NT2/D1 (cell line): ENCODE data around the genes CLCN1, TAS2R60, OR2A42 and TPK1.

DNA sequence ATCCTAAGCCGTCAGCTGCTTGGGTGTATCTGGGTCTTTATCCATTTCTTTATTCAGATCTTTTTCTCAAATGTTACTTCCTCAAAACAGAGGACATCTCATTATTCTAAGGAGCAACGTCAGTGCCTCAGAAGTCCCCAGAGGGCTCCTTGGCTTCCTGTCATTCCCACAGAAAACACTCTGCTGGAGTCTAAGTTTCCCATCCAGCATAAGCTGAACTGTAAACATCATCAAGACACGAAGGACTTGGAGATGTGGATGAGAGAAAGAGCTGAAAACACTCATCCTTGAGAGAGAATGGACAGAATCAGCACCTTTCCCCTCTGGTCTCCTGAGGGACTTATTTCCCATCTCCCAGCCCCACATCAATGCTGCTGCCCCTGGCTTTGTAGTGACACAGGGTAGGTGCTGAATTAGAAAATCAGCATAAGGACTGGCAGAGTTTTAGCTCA is 2.6 kb upstream of the OR6V1 start:
- RRBS, 2 experiments = no CpG with 5 or more reads among the region's 3 CpGs

DNA sequence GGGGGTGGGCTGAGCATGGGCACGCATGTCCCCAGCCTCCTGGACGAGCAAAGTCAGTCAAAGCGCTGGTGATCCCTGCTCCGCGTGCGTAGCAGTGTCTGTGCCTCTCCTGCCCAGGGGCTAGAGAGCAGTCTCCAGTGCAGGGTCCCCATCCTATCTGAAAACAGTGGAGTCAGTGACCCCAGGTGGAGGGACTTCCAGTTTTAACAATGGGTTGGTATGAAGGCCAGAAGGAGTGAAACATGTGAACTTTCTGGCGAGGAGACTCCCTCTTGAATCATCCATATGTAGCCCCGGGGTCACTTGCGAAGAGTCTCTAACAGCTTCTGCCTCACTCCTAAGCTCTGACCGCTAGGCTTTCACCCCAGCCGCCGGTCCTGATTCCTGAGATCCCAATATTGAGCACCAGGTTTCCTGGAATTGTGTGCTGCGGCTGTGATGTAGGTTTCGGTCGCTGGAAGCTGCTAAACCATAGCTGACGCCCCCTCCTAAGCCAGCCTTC is 653 bp upstream of the CASP2 start:
- RRBS, 2 experiments = 100% methylated on average over 2 to 5 of the region's 16 CpGs

DNA sequence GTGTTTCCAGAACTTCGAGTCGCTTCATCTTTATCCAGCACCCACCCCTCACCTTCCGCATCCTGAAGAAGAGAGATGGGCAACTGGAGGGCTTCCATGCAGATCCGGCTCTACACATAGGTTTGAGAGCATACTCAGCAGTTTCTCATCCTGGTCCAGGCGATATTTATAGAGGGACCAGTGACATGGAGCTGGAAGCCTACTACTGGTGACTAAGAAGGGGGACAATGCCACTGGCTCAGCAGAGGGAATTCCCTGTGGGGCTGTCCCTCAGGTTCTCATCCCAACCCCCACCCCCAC is 254 bp upstream of the CLCN1 start:
- RRBS, 2 experiments = no CpG with 5 or more reads among the region's 5 CpGs

DNA sequence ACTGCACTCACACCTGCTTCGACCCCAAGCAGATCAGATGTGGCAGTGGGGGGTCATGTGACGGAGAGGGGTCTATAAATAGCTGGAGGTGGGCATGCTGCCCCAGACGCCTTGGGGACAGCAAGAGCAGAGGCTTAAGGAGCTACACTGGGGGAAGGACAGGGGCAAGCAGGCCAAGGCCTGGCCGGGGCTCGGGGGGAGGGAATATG is at the start of gene CLCN1:
Gene CLCN1 (plus strand): TSS at position 105 of the 209 bp plus-strand sequence.
- RRBS, 2 experiments = no CpG with 5 or more reads among the region's 5 CpGs

GRCh38 chr7:143380221-143380854 is 807 bp upstream of the ZYX start:
- RRBS, 2 experiments = under 1 to 2% methylated on average over 19 of the region's 48 CpGs

GRCh38 chr7:143388032-143388684 is 7.0 kb downstream of the ZYX start:
- RRBS, 2 experiments = no CpG with 5 or more reads among the region's 23 CpGs

- RRBS, 2 experiments = no CpG with 5 or more reads among the region's 12 CpGs
Observed at GRCh38 chr7:143389630-143390252, 8.6 kb downstream of the ZYX start.

- RRBS, 2 experiments = no CpG with 5 or more reads among the region's 8 CpGs
Observed at GRCh38 chr7:143410421-143411138, 1.9 kb upstream of the EPHA1 start.

DNA sequence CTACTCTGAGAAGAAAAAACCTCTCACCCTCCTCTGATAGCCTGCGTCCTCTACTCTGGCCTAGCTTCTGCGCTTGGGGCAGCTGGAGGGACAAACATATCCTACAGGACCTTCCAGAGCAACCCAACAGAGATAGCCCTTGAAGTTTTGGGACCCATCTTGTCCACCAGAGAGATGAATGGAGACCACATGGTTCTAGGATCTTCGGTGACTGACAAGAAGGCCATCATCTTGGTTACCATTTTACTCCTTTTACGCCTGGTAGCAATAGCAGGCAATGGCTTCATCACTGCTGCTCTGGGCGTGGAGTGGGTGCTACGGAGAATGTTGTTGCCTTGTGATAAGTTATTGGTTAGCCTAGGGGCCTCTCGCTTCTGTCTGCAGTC is at the start of gene TAS2R60:
Gene TAS2R60 (plus strand): TSS at position 175 of the 386 bp plus-strand sequence.
- RRBS, 2 experiments = no CpG with 5 or more reads among the region's 7 CpGs

GRCh38 chr7:143885825-143886702 is 15.9 kb downstream of the TCAF1 start:
- RRBS, 2 experiments = no CpG with 5 or more reads among the region's 6 CpGs

DNA sequence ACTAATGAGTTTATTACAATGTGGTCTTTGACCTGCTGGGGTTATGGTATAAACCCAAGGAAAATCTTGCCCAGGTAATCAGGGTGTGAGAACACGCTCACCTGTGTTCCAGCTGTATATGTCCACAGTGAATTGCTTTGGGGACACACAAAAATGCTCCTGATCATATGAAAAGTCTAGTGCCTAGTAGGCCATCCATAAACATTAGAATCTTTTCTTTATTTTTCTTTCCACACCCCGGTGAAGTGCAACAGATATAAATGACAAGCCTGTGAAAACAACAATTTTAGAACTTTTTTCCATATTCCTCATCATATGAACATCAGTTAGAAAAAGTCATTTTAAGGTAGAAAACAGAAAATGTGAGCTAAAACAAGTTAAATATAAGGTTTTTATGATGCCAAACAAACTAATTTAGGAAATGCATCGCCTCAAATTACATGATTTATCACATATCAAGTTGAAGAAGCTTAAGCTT is at the start of gene OR2A42:
Gene OR2A42 (minus strand): TSS at position 131 of the 478 bp plus-strand sequence.
- RRBS, 2 experiments = no CpG with 5 or more reads among the region's 3 CpGs

GRCh38 chr7:144834344-144834794 is 1.5 kb downstream of the TPK1 start:
- RRBS, 2 experiments = no CpG with 5 or more reads among the region's 7 CpGs

DNA sequence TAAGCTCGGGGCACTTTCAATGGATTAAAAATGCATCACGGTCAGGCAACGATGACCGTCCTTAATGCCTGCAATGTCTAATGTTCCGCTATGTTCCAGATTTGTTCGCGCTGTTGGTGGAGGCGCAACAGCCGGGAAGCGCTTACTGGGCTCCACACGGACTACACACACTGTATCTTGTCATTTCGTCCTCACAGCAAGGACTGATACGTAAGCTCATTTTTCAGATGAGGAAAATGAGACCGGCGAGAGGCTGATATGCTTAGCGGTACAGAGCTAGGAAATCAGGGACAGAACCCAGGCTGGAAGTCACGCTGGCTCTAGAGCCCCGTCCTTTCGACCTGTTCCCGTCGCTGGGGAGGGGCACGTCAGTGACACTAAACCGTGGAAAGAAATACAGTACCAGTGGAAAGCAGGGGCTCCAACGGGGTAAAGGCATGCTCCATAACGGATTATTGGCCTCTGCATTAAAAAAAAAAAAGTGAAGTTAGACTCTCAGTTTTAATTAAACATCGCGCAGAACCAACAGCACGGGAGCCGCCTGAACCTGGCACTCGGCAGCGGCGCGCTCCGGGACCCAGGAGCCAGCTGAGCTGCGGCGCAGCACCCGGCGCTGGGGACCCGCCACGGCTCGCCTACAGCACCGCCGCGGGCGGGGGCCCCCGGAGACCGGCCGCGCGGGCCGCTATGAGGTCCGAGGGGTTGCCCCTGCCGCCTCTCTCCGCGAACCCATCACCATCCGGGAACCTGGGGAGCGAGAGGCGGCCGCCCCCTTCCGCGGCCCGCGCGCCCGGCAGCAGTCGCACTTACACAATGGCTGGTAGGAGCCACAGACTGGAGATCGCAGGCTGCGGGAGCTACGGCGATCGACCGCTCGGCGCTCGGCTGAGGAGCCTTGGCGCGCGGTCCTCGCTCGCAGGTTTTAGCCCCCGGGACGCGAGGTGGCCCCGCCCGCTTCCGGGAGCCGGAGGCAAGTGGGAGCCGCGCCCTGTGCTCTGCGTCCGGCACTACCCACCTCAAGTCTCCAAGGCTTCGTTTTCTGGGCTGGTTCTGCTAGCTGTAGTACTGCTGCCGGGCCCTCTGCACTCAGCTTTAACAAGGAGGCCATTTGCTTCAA is at the start of gene TPK1:
Gene TPK1 (minus strand): TSS at position 897 of the 1,117 bp plus-strand sequence.
- RRBS, 2 experiments = 1 to 3% methylated on average over 35 to 39 of the region's 93 CpGs

- RRBS, 2 experiments = no CpG with 5 or more reads among the region's 2 CpGs
Observed at GRCh38 chr7:146750069-146750372, 633.4 kb downstream of the CNTNAP2 start.

- RRBS, 2 experiments = no CpG with 5 or more reads among the region's 3 CpGs
Observed at GRCh38 chr7:148255661-148256004, 334.9 kb upstream of the C7orf33 start.

DNA sequence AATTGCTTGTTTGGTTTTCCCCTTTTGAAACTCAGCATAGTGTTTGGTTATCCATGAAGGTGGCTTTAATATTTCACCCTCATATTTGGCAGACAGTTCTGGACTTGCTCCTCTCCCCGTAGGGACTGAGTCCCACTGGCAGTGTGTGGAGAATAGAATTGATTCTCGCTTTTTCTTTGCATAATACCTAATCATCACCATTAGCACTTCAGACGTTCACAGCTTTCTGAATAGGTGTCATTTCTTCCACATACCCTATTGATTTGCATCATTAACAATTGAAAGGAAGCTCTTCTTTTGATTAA is 250.2 kb upstream of the C7orf33 start:
- RRBS, 2 experiments = no CpG with 5 or more reads among the region's 3 CpGs

DNA sequence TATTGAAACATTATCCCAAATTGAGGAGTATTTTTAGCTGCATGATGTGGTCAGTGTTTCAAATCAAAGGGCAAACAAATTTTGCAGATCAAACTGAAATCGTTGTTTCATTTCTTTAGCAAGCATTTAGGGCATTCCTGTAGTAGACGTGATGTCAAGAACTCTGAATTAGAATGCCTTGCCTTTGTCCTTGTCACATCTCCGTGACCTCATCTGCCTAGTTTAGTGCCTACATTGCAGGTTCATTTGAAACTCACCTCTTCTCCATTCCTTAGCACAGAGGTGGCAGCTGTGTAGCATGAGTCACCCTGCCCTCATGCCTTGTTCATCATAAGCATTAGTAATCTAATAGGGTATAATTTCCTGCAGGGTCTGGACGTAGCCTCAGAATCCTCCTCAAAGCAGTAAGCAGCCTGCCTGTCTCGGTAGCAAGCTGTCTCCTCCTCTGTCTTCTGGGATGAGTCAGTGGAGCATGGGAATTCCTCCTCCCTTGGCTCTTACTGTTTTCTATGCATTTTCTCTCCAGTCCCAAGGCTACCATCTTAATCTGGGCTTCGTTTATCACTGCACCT is 73.8 kb downstream of the CUL1 start:
- RRBS, 2 experiments = no CpG with 5 or more reads among the region's 6 CpGs

GRCh38 chr7:148882838-148883966 is 889 bp downstream of the EZH2 start:
- RRBS, 2 experiments = under 1 to 2% methylated on average over 39 to 47 of the region's 92 CpGs

DNA sequence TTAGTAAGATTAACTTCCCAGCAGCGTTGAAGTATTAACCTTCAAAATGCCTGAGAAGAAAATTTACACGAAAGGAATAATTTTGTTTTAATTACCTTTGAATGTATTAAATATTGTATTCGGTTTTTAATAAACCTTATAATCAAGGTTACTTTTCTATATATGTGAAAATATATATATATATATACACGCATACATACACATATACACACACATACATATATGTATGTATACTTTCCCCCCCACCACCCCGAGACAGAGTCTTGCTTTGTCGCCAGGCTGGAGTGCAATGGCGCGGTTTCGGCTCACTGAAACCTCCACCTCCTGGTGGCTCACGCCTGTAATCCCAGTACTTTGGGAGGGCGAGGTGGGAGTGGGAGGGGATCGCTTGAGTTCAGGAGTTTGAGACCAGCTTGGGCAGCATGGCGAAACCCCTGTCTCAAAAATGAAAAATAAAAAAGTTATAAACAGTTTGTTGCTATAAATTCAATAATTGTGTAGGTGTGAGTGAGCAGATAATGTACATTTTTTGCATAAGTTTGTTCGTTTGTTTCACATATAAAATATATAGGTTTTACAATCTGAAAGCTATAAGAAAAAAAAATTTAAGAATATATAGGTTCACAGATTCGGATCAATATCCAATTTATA is 57.8 kb upstream of the EZH2 start:
- RRBS, 2 experiments = no CpG with 5 or more reads among the region's 15 CpGs

- RRBS, 2 experiments = no CpG with 5 or more reads among the region's 5 CpGs
Observed at GRCh38 chr7:149127779-149128152, 1.6 kb upstream of the ZNF425 start.